Endothelial cell (in vitro differentiated cells): ENCODE results near the genes ANXA7 and PPP3CB.

- PRO-cap: no peak
Observed at GRCh38 chr10:71811289-71811984, 38.1 kb upstream of the VSIR start.

- PRO-cap: no peak
Observed at GRCh38 chr10:71818283-71819433, 32.4 kb downstream of the PSAP start.

DNA sequence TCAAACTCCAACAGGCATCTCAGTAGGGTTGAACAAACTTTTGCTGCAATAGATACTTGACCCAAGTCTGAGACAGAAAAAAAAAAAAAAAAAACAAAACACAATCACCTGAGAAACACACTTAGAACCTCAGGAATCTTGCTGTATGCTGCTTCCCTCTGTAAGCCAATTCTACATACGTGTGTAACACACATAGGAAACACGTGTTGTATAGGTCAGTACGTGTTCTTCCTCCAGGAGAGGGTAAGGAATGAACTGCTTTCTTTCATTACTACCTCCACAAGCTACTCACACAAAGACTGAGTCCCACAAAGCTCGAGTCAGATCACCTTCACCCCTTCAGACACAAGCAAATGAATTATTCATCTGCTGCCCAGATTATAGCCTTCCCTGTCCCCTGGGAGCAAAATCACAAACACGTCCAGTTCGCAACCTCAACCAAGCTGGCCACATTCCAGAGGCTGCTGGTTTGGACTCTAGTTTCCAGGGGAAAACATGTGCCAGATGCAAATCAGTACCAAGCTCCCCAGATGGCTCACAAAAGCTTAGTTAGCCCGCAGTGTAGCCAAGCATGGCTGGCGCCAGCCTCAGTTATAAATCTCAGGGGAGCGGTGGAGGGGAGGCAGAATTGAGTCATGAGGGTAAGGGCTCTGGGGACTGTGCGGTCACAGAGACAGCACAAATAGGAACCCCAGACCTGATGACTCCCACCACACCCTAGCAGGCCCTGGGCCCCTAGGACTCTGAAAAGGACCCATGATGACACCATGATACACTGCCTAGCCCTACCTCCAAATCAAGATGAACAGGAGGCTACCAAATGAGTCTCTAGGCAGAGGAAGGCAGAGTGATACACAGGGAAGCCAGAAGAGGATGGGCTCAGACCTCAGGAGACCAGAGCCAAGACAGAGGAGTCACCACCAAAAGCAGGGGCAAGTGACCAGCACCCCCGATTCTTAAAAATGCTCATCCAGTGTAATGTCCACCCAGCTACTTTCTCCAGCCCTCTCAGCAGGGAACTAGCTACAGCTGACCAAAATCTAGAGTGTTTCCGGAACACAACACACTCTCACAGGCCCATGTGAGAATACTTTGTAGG, 15.0 kb downstream of the PSAP start:
- PRO-cap: no peak

DNA sequence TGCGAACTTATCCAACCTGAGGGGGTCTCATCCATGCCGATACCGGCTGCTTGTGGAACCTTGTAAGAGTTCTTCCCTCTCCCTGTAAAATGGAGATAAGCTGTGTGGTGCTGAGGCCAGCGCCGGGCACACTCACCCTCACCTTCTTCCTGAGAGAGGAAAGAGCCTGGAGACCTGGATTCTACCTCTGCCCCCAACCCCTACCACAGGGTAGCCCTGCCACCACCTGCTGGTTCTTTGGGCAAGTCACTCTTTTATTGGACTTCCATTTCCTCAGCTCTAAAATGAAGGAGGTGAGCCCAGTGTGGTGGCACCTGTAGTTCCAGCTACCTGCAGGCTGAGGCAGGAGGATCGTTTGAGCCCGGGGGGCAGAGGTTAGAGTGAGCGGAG, 38.4 kb upstream of the PSAP start:
- PRO-cap: no peak

DNA sequence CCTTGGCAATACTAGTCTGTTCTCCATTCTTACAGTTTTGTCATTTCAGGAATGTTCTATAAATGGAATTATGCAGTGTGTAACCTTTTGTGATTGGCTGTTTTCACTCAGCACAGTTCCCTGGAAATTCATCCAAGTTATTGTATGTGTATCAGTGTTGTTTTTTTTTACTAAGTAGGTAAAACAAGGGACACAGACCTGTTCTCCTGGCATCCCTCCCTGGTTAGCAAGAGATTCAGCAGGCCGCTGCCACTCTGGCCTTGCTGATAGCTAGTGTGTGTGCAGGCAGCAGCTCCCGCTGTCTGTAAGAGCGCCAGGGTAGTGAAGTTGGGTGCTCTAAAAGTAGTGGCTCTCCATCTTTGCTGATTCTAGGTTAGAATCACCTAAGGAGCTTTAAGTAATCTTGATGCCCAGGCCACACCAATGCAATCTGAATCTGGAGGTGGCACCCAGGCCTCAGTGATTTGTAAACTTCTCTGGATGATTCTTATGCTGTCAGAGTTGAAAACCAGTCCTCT, 21.8 kb downstream of the CHST3 start:
- PRO-cap: no peak

GRCh38 chr10:71999339-72000110, 35.3 kb downstream of the CHST3 start:
- PRO-cap: no peak

DNA sequence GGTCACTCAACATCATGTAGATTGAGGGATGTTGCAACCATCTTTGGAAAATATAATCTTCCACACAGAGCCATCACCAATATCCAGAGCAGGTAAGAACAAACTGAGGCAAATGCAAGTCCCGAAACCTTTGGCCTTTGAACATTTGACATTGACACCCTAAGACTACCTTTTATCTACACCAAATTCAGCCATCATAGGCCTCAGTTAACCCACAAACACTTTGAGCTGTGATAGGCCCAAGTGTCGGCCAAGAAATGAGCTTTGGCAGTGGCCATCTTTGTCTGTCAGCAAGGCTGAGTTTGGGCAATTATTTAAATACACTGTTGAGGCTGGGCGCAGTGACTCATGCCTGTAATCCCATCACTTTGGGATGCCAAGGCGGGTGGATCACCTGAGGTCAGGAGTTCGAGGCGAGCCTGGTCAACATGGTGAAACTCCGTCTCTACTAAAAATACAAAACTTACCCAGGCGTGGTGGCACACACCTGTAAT, 41.5 kb downstream of the SPOCK2 start:
- PRO-cap: no peak

DNA sequence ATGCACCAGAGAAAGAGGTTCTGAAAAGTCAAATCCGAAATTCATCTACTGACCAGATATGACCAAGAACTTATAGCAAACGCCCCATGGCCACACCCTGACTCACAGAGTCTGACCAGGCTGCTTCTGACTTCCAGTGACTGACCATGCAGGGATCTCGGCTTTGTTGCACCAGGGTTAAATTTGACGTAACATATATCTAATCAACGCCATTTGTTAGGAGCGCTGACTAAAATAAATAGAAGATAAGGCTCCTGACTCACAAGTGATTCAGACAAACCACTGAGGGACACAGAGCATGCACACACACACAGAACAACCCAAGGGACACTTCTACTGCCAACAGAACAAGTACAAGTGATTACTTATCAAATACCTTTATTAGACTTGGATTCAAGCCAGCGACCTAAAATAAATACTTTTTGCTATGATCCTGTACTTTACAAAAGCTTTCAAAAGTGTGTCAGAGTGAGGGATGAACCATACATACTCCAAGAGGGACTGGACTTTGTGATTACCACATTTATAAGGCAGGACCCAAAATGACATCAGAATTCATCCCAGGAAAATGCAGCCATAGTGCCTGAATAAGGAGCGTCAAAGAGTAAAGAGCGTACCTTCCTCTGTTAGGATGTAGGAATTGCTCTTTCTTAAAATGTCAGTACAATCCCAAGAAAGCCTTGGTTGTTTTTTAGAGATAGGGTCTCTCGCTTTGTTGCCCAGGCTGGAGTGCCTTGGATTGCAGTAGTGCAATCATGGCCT, 9.5 kb upstream of the SPOCK2 start:
- PRO-cap: no peak

DNA sequence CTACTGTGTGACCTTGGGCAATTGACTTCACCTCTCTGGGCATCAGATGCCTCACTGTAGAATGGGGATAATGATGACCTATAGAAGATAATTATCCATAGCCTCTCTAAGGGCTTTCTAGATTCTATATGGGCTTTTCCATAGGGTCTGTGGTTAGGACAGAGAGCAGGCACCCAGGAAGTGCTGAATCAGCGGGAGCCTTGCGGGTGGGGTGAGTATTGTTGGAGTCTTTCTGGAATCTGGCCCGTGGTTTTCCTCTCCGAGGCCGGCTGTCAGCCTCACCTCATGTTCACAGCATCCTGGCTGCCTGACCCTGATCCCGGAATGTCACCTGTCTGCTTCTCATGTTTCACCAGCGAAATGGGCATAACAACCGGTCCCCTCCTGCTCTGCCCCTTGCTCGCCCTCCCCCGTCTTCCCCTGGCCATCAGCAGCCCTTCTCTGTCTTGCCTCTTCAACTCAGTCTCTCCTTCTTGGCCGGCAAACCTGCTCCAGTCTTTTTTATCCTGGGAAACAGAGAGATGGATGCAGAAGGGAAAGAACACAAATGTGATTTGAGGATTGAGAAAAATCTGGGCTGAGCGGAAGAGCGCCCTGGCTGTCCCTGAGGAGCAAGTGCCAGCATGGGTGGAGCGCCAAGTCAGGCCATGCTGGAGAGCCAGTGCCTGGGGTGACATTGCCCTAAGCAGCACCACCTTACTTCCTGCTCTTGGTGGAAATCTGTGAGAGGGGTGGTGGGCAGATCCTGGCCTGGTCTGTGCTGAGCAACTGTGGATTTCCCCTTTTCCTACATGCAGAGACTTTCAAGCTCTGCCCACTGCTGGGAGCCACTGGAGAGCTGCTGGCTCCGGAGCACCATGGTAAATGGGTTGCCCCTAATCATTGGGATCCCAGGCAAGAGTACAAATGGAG, 36.7 kb downstream of the DDIT4 start:
- PRO-cap: no peak

DNA sequence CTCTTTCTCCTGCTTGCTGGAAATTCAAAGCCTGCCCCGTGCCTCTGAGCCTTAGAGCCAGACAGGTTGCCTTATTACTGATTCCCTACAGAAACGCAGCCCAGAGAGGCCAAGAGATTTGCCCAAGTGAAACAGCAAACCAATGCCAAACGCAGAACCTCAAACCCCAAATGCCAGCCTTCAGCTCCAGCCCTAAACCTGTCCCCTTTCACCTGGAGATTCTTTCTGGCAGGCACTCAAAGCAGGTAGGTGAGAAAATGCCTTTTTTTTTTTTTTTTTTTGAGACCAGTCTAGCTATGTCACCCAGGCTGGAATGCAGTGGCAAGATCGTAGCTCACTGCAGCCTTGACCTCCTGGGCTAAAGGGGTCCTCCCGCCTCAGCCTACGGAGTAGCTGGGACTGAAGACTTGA, 35.9 kb downstream of the DNAJB12 start:
- PRO-cap: no peak

DNA sequence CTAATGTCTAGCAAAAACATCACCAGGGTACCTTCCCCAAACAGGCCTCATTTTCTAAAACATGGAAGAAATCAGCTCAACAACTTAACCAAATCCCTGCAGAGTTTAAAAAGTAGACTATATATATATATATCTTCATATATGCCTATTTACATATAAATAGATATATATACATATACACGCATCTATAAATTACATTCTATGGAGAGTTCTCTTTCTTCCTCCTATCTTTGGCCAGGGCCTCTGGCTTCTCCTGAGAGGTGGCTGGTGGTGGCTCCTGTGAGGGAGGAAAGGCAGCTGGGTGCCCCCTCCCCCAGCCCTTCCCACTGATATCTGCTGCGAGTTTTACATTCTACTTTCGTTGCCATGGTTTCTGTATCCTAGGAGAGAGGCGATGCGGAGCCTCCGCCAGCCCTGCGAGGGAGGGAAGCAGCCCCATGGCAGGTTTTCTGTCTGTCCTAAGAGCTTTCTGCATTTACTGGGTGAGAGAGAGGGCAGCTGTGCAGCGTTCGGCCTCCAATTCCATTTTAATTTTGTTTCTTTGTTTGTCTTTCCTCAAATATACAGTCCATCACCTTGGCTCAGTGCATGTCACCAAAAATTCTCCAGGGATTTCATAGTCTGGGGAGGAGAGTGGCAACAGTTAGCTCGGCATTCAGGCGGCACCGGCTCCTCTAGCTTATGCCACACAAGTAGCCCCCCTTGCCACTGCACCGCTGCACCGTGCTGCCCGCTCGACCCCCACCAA, 20.5 kb downstream of the DNAJB12 start:
- PRO-cap: no peak

- PRO-cap: no peak
Observed at GRCh38 chr10:72341953-72342378, 12.8 kb downstream of the DNAJB12 start.

DNA sequence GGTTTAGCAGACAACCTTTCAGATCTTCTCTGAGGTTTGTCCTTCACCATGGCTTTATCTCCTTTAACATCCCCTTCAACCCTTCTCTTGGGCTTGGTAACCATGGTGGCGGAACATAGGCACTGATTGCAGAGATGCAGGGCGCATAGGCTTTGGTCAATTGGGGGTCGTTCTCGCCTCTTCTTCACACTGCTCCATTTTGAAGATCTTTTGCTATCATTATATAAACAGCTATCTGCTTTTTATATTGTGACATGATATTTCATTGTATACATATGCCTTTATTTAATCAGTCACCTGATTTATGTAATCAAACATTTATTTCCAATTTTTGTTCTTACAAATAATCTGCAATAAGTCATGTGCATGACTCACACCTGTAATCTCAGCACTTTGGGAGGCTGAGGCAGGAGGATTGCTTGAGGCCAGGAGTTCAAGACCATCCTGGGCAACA, 10.8 kb upstream of the MICU1 start:
- PRO-cap: no peak

DNA sequence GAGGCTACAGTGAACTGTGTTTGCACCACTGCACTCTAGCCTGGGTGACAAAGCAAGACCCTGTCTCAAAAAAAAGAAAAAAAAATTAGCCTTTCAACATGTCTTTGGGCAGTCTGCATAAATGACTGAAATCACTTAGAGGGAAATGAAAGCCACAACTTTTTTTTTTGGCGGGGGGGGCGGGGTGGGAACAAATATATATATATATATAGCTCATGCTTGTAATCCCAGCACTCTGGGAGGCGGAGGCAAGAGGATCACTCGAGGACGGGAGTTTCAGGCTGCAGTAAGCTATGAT, 23.4 kb upstream of the MICU1 start:
- PRO-cap: no peak

- PRO-cap: no peak
Observed at GRCh38 chr10:73234601-73235669, 12.1 kb downstream of the DNAJC9 start.

DNA sequence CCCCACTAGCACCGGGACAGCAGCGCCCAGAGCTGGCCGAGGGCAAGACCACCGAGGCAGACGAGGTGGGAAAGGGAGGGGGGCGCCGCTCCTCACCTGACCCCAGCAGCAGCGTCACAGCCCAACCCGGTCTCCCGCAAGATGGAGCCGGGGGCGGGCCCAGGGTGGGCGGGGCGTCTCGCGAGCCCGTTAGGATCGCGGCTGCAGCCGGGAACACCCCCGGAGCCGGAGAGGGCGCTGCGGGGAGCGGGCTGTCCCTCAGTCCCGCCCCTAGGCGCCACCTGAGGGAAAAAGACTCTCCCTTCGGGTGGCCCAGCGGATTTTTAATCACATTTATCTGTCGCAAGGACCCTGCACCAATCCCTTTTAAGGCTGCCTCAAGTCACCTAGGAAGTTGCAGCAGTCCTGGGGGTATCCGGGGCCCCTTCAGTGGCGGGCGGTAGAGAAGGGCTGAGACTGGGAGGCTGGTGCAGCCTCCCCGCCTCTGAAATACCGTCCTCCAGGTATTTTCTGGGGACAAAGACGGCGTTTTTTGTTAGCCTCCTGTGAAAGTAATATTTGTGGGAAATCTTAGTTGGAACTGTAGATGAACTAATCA, at the start of gene ANXA7:
Gene ANXA7, minus strand, starts transcription at position 143 of the 598 bp plus-strand sequence.
- PRO-cap: bidirectional peak, plus-strand start at position 261 of the sequence, minus-strand start at position 143 of the sequence

- PRO-cap: no peak
Observed at GRCh38 chr10:73437825-73438341, 4.5 kb upstream of the MSS51 start.

DNA sequence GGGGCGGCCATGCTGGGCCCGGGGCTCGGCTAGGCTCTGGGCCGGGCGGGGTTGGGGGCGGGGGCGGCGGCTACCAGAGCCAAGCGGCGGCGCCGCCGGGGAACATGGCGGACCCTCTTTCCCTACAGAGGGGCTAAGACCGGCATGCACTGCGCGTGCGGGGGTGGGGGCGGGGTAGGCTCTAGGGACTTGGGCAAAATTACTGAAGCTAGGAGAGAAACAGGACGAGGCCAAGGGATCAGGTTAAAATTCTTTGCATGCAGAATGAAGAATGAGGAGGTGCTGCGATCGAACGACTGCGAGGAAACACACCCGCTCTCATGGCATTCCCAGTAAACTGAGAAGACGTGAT, at the start of gene PPP3CB:
Gene PPP3CB, minus strand, starts transcription at position 146 of the 352 bp plus-strand sequence.
- PRO-cap: bidirectional peak, plus-strand start at position 252 of the sequence, minus-strand start at position 120 of the sequence

DNA sequence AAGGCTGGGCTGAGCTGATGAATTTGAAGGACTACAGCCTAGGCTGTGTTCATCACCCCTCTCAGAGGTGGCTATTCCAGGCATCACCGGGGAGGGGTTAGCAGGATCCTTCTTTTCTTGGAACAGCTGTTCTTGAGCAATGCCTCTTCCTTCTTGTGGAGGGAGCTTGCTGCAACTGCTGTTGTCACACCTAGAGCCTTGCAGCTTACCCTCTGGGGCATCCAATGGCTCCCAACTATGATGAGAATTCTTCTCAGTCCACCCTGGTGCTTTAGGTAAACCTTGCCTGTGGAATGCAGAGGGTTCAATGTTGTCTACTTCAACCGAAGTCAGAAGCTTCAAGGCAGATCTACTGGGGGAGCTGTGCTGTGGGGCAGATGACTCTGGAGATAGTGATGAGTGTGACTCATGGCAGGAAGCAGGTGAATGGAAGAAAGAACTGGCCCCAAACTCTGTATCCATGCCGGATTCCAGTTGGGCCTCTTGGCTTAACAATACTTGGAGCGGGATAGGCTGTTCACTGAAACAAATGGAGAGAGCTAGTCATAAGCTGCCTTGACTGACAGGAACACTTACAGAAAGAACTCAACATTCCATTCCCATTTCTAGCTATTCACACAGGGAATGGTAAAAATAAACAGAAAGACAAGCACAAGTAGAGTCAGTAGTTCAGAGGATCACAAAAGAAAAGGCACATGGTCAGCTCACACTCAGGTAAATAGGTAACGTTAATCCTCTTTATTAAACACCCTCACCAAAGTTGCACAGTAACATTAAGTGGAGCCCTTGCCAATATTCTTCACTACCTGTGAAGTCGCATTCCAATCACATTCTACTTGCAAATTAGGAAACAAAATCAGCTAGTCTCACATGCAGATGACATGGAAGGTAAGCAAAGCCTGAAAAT, 21.7 kb upstream of the PPP3CB start:
- PRO-cap: no peak

- PRO-cap: no peak
Observed at GRCh38 chr10:73588680-73589250, 2.4 kb downstream of the USP54 start.